H4 (cell line): ENCODE measurements around the gene GLCE.

DNA sequence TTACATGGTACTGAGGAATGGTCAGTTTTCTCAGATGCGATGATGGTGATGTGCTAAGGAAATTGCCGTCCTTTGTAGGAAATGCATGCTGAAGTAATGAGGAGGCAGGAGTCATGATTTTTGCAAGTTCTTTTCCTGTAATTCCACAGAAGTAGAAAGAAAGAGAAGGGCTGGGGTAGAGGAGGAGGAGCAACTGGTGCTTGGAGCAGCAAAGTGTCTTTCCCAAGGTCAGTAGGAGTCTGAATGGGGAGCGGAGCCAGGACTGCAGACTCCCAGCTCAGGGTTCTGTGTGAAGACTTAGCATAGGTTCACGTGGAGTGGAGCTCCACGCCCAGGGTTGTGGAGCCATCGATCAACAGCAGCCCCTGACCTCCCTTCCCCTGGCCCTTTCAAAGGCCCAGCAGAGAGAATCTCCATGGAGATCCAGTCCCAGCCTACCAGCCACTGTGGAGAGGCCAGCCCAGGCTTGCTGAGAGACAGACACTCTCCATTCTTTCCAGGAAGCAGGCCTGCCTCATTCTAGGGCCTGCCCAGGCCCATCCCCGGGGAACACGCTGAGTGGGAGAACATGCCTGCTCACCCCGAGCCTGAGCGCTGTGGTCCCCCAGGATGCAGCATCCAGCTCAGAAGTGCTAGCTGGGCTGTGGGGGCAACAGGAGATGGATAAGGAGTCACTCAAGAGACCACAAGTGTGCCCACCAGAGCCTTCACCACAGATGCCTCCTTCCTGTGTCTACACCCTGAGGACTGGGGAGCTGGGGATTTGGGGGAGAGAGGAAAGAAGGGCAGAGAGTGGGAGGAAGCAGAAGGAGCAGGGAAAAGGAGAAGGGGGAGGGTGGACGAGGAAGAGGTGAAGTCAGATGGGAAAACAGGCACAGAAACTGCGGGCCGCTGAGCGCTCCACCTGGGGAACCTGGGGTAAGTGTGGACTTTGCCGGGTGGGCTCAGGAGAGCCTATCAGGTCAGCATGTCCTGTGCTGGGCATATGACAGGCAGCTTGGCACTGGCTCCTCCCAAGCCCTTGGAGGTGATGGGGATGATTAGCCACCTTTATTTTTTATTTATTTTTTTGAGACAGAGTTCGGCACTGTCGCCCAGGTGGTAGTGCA lies 62.2 kb downstream of the CORO2B start:
- RAMPAGE, long total RNA = no peak

GRCh38 chr15:68651048-68651664 lies 72.4 kb downstream of the CORO2B start:
- RAMPAGE, long total RNA = no peak

GRCh38 chr15:68818092-68818348 lies 2.7 kb downstream of the ANP32A start:
- RAMPAGE, long total RNA = no peak

DNA sequence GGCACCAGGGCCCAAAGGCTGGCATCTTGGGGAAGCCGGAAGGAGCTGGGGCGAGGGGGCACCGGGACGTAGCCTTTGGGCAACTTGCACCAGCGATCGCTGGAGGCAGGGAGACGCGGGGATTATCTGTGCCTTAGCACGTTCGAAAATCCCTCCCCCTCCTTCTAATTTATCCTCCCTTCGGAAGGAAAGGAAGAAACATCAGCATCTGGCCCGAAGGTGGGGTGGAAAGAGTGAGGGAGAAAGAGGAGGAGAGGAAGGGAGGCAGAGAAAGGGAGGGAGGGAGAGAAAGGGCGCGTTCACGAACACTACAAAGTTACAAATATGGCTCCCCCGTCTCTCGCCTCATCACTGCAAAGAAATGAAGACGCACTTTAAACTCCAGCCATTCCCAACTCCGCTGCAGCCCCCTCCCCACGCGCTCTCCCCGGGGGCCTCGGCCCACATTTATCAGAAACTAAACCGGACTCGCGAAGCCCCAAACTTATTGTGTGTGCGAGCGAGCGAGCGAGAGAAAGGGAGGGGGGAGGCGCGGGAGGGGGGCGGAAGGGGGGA lies 929 bp downstream of the ANP32A start:
- RAMPAGE, long total RNA = no peak

DNA sequence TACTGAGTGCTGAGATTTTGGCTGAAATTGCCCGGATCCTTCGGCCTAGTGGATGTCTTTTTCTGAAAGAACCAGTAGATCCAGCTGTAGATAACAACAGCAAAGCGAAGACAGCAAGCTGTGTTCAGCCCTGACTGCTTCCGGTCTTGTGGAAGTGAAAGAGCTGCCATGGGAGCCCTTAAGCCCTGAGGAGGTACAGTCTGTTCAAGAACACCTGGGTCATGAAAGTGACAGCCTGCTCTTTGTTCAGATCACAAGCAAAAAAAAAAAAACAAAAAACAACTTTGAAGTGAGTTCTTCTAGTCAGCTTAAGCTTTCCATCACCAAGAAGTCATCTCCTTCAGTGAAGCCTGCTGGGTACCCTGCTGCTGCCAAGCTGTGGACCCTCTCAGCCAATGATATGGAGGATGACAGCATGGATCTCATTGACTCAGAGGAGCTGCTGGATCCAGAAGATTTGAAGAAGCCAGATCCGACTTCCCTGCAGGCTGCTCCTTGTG lies 13.4 kb upstream of the ANP32A start:
- RAMPAGE, long total RNA = no peak

GRCh38 chr15:69059908-69060287 lies 45.4 kb downstream of the NOX5 start:
- RAMPAGE, long total RNA = no peak

- RAMPAGE, long total RNA = no peak
These were observed 34.4 kb upstream of the GLCE start for GRCh38 chr15:69126032-69126468.

DNA sequence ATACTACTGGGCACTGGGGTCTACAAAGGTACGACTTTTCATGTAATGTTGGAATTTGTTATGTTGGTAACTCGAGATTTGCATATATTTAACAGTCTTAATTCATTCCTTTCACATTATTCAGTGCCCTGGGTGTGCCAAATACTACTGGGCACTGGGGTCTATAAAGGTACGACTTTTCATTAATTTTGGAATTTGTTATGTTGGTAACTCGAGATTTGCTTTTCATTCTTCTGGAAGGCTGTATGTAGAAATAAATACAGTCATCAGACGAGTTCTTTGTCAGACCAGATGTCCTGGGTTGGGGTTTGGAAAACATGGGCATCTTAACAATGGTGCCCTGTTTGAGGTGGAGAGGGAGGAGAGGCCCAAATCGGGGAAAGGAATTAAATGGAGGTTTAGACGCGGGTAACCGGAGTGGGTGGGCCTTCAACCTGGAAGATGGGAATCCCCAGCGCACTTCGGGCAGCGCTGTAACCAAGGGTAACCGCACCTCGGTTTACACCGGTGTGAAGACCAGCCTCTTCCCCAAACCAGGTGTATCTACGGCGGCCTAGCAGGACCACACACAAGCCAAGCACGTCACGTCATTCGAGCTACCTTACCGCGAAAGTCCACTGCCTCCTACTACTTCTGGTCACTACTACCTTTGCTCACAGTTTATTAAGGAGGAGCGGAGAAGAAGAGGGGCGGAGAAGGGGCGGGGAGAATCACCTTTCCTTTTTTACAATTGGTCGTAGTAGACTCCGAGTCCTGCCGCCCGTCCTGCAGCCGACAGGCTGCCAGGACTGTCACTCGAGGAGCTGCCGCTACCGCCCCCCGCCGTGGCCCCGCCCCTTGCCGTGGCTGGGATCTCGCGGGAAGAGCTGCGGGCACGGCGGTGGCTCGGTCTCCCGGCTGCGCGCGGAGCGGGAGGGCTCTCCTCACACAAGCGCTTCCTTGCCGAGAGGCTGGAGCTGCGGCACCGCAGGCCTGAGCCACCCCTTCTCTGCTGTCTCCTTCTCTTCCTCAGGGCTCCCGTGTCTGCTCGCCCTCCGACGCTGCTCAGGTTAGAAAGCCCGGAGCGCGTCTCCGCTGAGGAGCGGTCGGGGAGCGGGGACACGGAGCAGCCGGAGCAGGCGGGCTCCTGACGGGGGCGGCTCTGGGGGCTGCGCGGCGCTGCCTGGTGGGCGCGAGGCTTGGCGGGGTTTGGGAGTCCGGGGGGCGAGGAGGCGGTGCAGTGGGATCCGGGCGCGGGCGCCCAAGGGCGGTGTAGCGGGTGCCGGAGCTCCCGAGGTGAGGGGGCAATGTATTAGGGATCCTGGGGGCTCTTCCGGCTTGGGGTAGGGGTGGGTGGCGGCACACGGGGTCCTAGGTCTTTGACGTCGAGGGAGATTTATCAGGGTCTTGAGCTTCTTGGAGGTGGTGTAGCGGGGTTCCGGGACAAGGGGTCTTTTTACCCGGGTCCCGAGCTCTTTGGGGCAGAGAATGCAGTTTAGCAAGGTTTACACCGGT lies at the start of gene GLCE:
Gene GLCE (plus strand): TSS at position 926 of the 1,494 bp plus-strand sequence.
- RAMPAGE, long total RNA = no peak

- RAMPAGE, long total RNA = no peak
These were observed 805 bp upstream of the RPLP1 start for GRCh38 chr15:69451773-69452253.

- RAMPAGE, long total RNA = no peak
These were observed 2.2 kb downstream of the RPLP1 start for GRCh38 chr15:69454397-69455577.

DNA sequence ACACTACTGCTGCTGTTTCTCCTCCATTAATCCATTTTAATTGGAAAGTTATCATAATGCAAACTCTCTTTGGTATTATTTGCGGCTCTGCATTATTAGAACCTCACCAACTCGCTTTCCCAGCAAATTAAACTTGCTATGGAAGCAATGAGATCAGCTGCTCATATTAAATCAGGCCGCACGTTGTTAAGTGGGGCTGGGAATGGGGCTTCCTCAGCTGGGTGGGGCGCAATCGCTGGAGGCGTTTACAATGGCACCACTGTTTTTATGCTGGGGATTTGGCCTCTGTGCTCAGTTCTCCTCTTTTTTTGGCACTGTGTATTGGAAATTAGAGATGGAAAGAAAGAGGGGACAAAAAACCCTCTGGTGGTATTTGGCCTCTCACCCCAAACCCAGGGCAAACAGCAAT lies 72.2 kb downstream of the RPLP1 start:
- RAMPAGE, long total RNA = no peak

DNA sequence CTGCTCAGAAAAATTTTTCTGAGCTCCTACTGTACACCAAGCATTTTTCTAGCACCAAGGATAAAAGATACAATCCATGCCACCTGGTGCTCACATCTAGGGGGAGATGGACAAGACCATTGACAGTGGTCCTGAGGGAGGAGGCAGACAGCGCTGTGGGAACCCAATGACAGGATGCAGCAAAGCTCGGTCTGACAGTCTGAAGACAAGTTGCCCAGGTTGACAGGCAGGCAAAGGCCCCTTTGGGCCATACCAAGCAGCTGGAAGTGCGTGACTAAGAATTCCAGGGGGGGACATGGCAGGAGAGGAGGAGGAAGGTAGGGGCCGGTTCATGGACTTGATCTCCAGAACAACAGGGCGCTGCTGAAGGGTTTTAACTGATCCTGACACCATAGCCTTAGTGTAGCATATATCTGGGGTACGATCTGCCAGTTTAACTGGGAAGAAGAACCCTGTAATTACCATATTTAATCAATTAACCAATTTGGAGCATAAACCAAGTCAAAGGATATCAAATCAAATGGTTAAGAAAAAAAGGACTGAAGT lies 83.4 kb downstream of the RPLP1 start:
- RAMPAGE, long total RNA = no peak

DNA sequence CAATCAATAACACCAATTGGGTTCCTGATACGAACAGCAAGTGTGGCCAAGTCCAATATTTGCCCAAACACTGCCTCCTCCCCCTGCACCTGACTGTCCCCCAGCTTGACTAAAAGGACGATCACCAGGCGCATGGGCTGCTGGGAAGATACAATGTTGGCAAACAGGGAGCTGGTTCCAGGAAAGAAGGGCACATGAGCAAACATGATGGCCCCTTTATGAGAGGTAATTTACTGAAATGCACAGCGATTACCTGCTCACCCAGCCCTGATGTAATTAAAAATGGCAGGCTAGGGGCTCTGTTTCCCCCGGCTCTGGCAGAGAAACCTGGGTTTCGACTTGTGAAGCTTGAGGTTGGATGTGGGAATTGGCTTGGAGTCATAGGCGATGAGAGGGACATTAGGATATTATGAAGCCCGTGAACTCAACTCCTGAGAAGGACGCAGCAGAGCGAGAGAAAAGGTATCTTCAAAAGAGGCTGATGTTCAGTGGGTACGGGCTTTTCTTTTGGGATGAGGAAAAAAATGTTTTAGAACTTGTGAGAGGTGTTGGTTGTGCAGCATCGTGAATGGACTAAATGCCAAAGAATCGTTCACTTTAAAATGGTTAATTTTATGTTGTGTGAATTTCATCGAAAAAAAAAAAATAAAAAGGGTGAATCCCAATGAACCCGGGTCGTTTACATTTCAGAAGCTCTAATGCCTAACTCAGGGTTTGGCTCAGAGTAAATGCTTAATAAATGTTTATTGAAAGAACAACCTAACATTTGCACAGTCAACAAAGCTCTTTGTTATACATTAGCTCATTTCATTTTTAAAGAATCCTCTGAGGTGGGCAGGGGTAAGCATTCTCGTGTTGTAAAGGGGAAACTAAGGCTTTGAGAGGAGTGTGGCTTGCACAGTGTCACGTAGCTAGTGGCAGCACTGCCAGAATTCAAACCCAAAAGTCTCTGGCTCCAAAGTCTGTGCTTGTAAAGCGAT lies 109.2 kb downstream of the RPLP1 start:
- RAMPAGE, long total RNA = no peak

DNA sequence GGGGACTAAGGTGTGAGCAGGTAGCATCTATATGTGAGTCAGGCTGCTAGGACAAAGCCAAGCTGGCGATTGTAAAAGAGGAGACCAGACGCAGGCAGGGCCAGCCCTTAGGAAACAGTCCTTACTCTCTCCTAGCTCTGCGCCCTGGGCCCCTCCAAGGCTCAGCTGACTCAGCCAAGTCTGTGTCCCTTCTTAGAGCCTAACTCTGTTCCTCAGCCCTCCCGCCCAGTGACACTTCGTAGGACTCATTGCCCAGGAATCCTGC lies 244.3 kb downstream of the TLE3 start:
- RAMPAGE, long total RNA = no peak

- RAMPAGE, long total RNA = no peak
These were observed 51.1 kb downstream of the TLE3 start for GRCh38 chr15:70046261-70047372.

- RAMPAGE, long total RNA = no peak
These were observed 32.8 kb downstream of the TLE3 start for GRCh38 chr15:70064732-70065534.

GRCh38 chr15:70140299-70141200 lies 42.8 kb upstream of the TLE3 start:
- RAMPAGE, long total RNA = no peak

DNA sequence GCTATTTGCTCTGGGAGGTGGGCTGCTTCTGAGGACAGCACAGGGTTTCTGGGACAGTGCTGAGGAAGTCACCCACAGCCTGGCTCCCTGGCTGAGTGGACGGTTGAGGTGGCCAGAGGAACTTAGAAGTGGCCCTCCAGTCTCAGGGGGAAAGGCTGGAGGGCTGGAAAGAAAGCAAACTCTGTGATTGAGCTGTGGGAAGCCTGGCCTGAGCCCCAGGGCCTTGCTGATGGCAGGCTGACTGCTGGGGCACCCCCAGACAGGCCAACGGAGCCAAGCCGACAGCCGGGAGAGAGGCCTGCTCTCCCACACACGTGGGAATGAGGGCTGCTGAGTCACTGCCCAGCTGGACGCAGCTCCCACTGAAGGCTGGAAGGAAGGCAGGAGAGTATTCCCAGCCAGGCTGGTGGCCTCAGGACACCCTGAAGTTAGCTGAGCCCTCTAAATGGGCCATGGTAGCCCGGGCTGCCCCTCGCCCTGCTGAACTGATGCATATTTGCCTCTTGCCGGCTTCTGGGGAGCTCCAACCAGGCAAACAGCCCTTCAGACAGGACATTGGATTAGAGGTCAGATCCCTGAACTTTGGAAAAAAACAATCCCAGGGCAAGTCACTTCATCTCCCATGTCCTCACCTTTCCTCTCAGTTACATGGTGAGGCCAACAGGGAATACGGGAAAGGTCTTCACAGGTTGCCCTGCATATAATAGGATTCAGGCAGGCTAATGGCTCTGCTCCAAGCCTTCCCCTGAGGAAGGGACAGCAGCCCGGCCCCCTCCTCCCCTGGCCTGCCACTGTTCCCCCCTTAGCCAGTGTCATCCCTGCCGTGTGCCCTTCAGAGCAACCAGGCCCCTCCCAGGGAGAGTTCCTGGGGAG lies 98.1 kb upstream of the TLE3 start:
- RAMPAGE, long total RNA = no peak

- RAMPAGE, long total RNA = no peak
These were observed 148.3 kb upstream of the TLE3 start for GRCh38 chr15:70246135-70246334.

GRCh38 chr15:70264494-70264786 lies 166.7 kb upstream of the TLE3 start:
- RAMPAGE, long total RNA = no peak